Paraaortic lymph node (tissue), 1 donor: ENCODE results near the gene RGL4.

DNA sequence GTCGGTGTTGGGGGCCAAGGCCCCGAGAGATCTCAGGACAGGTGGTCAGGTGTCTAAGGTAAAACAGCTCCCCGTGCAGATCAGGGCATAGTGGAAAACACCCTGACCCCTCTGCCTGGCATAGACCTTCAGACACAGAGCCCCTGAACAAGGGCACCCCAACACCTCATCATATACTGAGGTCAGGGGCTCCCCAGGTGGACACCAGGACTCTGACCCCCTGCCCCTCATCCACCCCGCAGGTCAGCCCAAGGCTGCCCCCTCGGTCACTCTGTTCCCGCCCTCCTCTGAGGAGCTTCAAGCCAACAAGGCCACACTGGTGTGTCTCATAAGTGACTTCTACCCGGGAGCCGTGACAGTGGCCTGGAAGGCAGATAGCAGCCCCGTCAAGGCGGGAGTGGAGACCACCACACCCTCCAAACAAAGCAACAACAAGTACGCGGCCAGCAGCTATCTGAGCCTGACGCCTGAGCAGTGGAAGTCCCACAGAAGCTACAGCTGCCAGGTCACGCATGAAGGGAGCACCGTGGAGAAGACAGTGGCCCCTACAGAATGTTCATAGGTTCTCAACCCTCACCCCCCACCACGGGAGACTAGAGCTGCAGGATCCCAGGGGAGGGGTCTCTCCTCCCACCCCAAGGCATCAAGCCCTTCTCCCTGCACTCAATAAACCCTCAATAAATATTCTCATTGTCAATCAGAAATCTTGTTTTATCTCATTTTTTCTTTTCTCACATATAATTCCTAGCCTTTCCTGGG, 13.3 kb downstream of the IGLL5 start:
- PRO-cap, result no peak

DNA sequence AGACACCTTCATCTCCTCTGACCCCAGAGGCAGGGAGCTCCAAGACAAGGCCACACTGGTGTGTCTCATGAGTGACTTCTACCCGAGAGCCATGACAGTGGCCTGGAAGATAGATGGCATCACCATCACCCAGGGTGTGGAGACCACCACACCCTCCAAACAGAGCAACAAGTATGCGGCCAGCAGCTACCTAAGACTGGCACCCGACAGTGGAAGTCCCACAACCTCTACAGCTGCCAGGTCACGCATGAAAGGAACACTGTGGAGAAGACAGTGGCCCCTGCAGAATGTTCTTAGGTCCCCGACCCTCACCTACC, 23.1 kb downstream of the IGLL5 start:
- PRO-cap, result no peak

DNA sequence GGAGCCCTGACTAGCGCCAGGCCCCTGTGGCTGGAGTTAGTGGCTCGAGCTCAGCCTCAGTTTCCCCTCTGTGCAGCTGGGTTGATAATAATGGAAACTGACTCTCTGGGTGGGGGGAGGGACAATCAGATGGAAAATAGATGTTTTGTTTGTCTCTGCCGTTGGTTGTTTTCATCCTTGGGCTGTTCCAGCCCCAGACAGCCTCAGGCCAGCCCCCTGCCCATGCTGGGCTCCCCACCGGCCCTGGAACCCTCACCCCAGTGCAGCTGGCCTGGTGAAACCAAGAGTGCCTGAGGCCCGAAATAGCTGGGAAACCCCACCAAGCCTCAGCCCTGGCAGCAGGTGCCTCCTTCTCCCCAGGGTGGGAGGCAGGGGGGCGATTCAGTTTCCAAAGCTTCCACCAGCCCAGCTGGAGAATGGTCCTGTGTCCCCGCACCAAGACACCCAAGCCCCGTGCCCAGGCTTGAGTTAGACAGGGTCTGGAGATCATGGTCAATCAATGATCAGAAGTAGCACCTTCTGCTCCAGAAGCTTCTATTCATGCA, 44.2 kb downstream of the IGLL5 start:
- PRO-cap, result no peak

DNA sequence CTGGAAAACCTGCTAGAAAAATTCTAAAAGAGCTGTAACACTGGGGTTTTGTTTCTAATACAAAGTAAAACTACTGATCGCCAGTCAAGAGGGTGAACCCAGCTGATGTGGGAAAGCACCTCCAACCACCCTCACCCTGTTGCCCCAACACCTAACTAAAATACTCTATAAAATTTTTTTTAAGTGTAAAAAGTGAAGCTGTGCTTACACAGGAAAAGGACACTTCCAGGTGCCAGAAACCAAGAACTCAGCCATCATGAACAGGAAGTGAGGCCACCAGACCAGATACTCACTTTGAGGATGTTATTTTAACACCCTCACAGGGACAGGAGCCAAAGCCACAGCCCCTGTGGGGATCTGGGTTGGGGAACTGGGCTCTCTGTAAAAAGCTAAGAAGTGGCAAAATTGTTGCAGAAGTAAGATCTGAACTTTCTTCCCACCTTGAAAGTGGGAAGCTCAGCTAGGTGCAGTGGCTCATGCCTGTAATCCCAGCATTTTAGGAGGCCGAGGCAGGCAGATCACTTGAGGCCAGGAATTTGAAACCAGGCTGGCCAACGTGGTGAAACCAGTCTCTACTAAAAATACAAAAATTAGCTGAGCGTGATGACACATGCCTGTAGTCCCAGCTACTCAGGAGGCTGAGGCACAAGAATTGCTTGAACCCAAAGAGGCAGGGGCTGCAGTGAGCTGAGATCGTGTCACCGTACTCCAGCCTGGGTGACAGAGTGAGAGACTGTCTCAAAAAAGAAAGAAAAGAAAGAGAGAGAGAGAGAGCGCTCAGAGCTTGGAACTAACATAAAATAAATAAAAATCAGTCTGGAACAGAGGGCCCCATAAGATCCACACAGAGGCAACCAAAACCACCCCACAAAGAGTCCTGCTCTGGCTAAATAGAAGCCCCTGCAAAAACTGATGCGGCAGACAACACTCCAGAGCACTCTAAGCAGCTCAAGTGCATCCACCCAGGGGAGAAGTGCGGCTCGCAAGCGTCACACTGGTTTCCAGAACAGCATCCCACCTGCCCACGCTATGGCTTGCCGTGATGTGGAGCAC, 3.6 kb downstream of the RSPH14 start:
- PRO-cap, result no peak

DNA sequence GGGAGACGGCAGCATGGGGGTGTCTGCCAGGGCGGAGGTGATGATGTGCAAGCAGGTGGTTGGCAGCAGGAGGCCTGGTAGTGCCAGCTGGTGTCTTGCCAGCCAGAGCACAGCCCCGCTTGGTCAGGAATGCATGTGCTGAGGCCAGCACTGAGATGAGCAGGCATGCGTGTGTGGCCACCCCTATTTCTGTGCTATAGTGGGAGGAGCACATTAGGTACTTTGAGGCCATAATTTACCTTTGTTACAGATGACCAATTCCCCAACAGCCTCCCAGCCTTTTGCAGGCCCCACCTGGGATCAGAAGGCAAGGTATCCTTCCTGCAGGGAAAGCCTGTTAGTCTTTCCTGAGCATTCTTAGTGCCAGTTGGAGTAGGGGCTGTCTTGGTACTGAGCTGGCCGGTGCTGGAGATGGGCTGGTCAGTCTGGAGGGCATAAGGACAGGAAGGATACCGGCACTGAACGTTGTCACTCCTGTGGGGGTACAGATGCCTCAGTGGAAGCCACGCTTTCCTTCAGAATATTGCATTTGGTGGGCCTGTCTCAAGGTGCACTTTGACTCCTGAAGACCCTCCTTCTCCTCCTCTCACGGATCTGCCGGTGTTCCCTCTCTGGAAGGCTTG, 24.6 kb downstream of the BCR start:
- PRO-cap, result no peak

- PRO-cap, result no peak
Observed at GRCh38 chr22:23216348-23217306, 36.3 kb downstream of the BCR start.

DNA sequence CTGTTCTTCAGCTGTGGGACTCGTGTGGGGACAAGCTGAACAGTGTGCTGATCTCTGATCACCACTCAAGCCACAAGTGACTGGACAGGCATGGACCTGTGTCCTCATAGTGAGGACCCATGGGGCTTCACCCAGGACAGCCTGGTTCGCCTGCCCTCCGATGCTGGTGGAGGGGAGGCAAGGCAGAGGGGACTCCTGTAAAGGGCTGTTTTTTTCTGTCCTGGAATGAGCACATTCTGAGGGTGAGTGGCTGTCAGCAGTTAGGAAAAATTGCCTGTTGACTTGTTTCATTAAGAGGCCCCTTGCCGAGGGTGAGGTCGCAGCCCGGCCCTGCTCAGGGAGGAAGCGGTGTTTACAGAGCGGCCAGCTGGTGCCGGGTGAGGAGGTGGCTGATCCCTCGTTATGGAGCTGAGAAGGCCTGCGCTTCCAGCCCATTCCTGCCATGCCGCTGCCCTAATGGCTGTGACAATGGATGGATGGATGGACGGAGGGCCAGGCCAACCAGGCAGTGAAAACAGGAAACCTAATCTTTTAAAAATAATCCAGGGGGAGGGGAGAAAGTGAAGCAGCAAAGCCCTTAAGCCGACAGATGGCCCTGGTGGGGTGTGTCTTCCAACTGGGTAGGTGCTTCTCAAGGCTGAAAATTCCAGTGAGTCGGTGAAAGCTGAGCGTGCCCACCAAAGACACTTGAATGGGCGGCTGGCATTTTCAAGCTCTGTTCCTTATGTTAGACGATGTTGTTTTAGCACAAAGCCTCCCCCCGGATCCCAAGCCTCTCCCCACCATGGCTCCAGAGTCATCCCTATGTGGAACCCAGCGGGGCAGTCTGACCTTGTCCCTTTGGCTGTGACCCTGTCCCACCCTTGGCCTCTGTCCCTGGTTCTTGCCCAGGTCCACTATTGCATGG, 38.5 kb downstream of the BCR start:
- PRO-cap, result no peak

DNA sequence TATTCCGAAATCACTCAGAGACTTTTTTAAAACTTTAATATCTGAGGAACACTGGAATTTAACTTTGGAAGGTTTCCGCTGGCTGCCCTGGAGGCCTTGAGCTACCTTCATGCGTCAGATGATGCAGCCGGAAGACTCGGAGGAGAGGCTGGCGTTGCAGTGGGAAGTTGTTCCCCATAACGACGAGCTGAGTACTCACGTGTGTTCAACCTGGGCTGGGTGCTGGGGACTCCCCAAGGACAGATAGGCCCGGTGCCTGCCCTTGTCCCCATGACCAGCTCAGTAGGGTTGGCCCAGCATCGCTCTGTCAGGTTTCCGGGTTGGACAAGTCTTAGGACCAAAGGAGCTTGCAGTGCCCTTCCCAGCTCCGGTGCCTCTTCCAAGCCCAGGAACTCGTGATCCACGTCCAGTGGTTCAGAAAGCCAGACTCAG, 84.8 kb downstream of the BCR start:
- PRO-cap, result no peak

DNA sequence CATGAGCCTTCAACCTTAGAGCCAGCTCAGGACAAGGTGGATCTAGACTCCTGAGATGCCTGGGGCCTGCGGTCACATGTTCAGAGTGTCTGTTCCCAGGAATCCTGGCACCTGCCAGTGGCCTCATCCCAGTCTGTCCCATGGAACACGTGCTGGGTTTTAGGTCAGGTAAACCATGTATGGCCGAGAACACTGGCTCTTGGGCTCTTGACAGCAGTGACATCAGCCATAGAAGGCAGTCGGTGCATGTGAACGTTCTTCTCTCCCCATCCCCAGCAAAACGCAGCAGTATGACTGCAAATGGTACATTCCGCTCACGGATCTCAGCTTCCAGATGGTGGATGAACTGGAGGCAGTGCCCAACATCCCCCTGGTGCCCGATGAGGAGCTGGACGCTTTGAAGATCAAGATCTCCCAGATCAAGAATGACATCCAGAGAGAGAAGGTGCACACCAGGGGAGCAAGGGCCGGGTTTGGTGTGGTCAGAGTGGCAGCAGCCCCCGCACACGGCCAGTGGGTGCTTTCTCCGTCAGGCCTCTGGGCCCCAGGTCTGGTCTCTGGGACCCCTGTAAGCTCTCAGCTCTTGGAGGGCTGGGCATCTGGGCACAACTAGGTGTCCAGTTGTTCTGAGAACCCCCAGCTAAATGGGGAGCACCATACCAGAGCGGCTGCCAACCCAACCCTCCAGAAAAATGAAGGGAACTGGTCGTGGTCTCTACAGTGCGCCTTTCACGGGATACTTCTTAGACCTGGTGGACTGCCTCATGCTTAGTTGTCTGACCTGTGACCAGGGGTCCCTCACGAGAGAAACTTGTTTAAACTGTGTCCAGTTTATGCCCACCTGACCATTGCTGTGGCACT, 104.7 kb downstream of the BCR start:
- PRO-cap, result no peak

DNA sequence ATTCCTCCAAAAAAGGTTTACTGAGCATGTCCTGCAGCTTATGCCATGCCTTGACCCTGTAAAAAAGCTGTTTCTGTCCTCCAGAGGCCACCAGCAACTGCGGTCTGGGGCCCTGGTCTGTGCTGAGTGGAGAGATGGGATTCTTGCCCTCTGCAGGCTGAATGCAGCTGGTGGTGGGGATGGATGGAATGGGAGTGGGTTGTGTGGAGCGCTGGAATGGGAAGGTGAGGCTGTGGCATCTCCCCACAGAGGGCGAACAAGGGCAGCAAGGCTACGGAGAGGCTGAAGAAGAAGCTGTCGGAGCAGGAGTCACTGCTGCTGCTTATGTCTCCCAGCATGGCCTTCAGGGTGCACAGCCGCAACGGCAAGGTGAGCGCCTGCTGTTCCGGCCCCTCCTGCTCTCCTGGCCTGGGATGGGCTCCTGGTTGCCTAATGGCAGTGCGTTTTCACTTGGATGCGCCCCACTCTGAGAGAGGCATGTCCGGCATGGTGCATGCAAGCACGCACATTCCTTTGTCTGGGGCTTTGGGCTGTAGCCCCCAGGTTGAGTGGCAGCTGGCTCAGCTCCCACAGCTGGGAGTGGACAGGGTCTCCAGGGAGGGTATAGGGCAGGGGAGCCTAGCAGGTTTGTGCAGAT, 106.7 kb downstream of the BCR start:
- PRO-cap, result no peak

DNA sequence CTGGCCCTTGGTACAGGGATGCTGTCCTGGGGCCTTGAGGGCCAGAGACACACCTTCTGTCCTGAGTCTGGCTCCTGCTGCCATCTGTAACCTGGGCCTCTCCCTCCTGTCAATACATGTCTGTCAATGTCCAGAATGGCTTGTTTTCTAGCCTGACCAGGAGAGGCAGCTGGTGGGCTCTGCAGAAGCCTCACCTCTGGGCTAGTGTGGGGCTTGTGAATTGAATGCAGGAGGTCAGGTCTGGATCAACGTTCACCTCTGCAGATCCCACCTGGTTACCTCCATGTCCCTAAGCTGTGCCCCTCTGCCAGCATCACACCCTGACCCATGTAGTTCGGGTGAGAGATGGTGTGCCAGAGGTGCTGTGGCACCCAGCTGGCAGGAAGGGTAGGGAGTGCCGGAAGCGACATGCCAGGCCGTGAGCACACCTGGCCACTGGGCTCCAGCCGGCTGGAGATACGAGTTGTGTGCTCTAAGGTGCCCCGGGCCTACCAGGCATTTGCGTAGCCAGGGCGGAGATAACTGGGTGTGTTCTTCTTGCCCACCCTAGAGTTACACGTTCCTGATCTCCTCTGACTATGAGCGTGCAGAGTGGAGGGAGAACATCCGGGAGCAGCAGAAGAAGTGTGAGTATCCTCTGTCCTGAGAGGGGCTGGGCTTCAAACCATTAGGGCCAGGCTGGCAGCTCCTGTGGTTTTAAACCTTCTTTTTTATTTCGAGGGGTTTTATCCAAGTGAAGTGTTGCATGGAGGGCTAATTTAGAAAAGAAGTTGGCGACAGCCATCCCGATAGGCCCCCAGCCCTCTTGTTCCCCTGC, 107.4 kb downstream of the BCR start:
- PRO-cap, result no peak

DNA sequence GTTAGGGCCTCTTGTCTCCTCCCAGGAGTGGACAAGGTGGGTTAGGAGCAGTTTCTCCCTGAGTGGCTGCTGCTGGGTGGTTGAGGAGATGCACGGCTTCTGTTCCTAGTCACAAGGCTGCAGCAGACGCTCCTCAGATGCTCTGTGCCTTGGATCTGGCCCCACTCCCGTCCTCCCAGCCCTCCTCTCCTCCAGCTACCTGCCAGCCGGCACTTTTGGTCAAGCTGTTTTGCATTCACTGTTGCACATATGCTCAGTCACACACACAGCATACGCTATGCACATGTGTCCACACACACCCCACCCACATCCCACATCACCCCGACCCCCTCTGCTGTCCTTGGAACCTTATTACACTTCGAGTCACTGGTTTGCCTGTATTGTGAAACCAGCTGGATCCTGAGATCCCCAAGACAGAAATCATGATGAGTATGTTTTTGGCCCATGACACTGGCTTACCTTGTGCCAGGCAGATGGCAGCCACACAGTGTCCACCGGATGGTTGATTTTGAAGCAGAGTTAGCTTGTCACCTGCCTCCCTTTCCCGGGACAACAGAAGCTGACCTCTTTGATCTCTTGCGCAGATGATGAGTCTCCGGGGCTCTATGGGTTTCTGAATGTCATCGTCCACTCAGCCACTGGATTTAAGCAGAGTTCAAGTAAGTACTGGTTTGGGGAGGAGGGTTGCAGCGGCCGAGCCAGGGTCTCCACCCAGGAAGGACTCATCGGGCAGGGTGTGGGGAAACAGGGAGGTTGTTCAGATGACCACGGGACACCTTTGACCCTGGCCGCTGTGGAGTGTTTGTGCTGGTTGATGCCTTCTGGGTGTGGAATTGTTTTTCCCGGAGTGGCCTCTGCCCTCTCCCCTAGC, 109.7 kb downstream of the BCR start:
- PRO-cap, result no peak

GRCh38 chr22:23292226-23292981, 112.1 kb downstream of the BCR start:
- PRO-cap, result no peak

DNA sequence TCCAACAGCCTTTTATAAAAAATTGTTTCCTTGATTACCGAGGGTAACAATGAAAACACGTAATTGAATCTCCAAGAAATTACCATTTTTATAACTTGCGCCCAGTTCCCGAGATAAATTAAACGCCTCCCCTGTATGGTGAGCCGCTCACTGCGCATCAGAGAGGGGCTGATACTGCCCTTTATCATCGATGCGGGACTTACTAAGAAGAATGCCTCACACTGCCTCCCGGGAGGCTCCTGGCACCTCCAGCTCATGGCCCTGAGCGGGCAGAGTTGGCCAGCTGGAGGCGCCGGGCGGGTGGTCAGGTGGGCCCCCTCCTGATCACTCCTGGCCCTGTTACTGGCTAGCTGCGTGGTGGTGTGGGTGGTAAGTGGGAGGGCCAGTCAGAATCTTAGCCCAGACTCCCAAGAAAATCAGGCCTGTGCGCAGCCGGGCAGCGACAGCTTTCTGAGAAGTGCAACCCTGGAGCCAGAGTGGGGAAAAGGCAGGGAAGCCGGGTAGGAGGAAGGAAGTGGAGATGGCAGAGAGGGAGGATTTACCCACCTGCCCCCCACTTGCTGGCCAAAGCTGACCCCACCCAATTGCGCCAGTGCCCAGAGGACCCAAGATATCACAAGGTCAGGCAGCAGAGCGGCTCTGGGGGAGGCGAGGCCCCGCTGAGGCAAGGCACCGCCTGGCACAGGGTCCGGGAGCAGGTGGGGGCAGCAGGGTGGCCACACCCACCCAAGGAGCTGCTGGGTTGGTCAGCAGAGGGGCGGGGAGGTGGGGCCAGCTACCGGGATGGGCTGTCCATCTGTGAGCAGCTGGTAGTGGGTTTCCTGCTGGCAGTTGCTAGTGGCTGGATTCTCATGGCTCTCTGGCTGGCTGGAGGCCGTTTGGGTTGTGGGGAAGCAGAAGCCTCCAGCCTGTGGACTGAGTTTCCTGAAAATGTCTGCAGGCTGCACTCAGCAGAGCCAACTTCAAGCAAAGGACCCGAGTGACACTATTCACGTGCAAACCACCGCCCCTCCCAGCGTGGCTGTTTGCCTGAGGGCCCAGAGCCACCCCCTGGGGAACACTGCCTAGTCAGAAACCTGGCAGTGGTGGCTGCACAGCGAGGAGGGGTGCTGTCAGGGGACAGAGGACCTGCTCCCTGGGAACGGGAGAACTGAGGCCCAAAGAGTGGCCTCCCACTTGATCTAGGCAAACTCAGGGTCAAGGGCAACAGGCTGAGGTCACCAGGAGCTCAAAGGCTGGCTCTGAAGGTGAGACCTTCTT, 196.4 kb downstream of the IGLL1 start:
- PRO-cap, result no peak

DNA sequence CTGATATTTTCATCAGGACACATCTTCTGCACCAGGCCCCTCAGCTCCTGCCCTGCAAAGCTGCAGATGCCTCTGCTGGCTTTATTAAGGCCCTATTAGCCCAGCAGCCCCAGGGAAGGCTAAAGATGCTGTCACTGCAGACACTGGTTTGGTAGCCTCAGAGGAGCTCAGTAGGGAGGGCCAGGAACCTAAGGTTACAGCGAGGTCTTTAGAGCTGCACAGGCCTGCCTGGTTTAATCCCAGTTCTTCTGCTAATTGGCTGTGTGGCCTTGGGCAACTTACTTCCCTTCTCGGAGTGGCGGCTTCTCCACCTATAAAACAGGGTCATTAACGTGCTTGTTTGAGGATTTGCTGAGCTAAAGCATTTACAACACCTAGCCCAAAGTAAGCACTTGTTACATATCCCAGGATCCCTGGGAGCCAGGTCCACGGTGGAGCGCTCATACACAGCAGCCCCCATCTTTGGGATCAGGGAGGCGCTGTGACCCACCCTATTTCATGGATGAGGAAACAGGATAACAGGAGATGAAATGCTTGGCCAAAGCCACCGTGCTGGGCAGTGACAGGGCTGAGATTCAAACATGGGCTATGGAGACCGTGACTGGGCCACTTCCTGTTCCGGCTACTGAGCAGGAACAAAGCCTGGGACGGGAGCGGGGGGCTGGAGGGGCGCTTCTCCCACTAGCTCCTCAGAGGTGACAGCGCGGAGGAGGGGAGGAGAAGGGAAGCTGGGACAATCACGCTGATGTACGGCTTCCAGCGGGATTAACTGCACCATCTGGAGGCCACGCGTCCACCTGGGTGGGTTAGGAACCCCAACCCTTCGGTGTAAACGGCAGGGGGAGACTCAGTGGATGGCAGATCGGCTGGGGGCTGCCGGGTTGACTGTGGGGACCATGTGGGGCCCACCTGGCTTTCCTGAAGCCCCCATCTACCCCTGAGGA, 61.5 kb downstream of the IGLL1 start:
- PRO-cap, result no peak

DNA sequence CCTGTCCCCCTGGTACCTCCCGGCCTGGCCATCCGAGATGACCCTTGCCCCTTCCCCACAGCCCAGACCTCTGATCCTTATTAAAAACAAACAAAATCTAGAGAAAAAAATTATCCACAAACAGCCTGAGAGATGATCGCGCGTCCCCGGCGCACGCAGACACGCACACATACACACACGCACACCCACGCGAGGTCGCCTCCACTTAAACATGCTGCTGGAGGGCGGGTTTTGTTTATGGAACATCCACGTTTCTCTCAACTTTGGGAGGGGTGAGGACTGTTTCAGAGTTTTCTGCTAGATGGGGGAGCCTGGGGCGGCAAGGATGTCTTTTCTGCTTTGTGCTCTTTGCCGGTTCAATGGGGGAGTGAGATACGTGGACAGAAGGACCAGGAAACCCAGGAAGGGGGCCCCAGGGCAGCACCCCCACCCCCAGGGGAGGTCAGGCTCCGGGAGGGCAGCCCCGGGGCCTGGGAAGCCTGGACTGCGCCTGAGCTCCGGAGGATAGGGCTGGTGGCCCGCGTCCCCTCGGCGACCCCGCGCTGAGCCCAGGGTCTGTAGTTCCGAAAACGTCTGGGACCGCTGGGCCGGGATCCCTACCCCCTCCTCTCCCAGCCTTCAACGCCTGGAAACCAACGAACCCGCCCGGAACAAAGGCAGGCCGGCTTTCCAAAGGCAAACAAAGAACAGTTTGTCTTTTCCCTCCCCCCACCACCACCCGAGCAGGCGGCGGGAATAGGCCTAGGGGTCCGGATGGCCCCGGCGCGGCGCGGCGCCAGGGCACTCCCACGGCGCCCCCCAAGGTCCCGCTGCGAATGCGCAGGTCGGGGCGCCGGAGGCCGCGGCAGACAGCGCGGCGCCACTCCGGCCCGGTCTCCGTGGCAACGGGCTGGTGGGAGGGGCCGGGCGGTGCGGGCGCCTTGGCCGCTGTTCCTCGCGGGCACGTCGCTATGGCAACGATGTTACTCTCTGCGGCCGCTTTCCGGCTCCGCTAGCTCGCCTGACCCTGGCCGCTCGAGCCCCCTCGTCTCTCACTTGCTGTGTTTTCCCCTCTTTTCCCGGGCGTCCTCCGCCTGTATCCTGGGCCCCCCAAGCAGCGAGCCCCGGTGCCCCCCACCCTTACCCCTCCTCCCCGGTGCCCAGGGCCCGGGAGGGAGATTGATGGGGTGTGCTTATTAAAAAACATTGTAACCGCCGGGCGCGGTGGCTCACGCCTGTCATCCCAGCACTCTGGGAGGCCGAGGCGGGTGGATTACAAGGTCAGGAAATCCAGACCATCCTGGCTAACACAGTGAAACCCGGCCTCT, 58.5 kb downstream of the IGLL1 start:
- PRO-cap, result bidirectional peak, plus-strand start at position 965 of the sequence, minus-strand start at position 811 of the sequence

DNA sequence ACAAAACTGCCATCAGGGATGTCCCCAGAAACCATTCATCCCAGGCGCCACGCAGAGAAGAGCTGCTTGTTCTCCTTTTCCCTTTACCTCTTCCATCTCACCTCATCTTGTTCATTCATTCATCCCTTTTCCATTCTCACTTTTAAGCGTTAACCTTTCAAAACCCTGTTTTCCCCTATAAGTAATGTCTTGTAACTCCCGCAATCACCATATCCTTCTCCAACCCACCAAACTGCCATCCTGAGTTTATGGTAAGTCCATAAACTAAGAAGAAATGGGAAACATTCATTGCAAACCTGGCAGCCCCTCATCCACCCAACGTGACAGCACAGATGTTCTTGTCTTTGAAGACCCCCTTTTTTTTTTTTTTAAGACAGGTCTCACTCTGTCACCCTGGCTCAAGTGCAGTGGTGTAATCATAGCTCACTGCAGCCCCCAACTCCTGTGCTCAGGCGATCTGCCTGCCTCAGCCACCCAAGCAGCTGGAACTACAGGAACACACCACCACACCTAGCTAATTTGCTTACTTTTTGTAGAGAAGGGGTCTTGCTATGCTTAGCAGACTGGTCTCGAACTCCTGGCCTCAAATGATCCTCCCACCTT, 26.7 kb upstream of the DRICH1 start:
- PRO-cap, result no peak

DNA sequence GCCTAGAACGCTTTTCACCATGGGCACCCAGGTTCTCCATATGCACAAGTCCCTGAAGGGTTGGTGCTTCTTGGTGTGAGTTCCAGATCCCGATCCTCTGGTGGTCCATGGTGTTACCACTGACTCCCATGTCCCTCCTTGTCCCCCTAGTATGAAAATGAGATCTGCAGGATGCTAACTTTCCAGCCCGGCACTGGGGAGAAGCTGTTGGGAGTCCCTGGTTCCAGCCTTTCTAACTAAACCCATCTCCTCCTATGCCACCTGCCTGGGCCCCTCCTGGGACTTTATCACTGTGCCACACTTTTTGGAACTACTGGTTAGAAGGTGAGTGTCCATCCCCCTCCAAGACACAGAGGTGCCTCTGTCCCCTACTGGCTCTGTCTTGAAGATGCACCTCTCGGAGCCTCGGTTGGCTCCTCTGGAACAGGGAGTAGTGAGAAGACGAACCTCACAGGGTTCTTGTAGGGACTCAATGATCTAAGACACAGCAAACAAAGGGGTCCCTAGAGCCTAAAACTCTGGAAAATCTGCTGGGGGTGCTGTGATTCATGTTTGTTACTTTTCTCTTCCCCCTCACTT, at the start of gene RGL4:
Gene RGL4 (plus strand): TSS at position 390 of the 579 bp plus-strand sequence.
- PRO-cap, result no peak

DNA sequence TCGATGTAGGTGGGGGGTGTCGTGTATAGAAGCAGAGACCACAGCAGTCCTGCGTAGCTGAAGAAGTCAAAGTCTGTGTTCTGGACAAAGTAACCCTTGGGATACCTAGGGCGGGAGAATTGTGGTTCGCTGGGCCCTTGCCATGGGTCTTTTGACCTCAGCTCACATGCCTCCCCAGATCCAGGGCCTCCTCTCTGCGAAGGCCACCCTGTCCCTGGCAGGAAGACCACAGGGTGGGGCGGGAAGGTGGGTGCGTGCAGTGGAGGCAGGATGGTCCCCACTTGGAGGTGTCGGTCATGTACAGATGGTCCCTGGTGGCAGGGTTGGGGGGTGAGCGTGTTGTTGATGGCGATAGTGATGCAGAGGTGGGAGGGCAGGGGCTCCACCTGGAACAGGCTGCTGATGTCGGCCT, 23.4 kb downstream of the RGL4 start:
- PRO-cap, result no peak

- PRO-cap, result unidirectional peak, minus-strand start at chr22:23803830
Observed at GRCh38 chr22:23803489-23804310, 16.9 kb downstream of the SMARCB1 start.